ENCODE measurements around the genes SNAPC1 and SGPP1.

DNA sequence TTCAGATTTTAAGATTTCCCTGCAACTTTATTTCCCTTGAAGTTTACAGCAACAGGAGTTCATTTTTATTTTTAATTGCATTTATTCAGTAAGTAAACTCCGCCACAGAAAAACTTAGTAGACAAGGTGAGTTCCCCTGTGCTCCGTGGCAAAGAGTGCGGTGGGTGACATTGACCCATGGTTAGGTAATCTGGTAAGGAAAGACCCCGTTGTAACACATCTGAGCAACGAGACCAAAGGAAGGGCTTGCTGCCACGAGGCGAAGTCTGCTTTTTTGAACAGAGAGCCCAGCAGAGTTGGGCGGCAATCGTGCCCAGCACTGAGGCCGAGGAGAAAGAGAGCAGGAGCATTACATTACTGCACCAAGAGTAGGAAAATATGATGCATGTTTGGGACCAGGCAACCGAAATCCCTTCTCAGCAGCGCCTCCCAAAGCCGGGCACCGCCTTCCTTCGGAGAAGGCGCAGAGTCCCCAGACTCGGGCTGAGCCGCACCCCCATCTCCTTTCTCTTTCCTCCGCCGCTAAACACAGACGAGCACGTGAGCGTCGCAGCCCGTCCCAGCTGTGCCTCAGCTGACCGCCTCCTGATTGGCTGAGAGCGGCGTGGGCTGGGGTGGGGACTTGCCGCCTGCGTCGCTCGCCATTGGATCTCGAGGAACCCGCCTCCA is 472 bp upstream of the HIF1A start:
- PRO-cap, 2 experiments = peak in 2 of 2 experiments; most common minus-strand start position 498 of the sequence (in 1)
- RAMPAGE, long total RNA, 5 experiments = start-site peak on the minus strand in 1 of 5 experiments, centred at position 507 of the sequence, 6 reads per replicate

DNA sequence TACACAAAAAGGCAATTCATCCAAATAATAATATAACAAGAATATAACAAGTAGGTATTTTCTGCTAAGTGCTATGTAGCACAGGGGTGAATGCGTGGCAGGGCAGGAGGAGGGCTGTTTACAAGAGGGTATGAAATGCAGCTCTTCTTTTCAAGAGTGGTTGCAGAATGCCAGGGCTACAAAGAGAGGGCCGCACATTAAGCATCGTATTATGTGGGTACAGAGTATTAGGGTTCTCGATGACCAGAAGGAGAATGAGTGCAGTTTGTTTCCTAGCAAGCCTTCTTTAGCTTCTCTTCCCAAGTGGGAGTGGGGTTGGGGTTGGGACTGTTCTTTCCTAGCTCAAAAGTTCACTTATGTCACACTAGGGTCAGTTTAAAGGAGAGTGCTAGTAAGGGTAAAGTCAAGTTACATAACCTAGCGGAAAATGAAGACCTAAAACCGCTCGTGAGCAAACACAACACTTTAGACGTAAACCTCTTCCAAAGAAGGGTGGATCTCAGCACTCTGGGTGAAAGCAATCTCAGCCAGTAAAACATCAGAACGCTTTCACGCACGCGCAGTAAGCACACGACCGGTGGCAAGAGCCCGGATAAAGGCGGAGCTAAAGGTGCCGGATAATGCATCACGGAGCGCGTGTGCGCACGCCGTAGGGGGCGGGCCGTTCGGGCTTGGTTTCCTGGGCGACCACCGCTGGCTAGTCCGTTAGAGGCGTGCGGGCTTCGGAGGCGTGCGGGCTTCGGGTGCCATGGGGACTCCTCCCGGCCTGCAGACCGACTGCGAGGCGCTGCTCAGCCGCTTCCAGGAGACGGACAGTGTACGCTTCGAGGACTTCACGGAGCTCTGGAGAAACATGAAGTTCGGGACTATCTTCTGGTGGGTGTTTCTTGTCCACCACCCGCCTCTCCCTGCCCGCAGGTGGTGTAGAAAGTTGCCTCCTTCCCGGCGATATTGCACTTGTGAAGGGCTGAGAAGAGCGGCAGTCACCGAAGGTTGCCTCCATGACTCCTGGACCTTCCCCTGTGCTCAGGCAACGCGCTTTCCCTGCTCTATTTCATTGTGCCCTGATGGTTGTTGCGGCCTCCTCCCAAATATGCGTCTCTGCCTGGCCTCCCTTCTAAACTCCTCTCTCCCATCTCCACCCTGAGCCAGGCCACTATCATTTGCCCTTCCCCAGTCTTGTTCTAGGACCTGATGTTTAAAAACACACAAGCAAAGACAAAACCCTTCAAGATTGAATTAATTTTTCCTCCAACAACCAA is at the start of gene SNAPC1:
Gene SNAPC1, plus strand, starts transcription at position 708 of the 1,262 bp plus-strand sequence.
- PRO-cap, 2 experiments = peak in 2 of 2 experiments; most common plus-strand start position 708 of the sequence (in 2); most common minus-strand start position 537 of the sequence (in 2)
- RAMPAGE, long total RNA, 5 experiments = start-site peak on the plus strand in 4 of 5 experiments, centred at positions 677 to 709 of the sequence, 113 to 419 reads per replicate

- PRO-cap, 2 experiments = no peak in any of the 2 experiments
- RAMPAGE, long total RNA, 5 experiments = no peak in any of the 5 experiments
Measured at GRCh38 chr14:63205332-63205675, 1.1 kb downstream of the RHOJ start.

- PRO-cap, 2 experiments = no peak in any of the 2 experiments
- RAMPAGE, long total RNA, 5 experiments = no peak in any of the 5 experiments
Measured at GRCh38 chr14:63434336-63435078, 108.7 kb downstream of the PPP2R5E start.

- PRO-cap, 2 experiments = peak in 2 of 2 experiments; most common plus-strand start chr14:63542576 (in 1); most common minus-strand start chr14:63542487 (in 1)
- RAMPAGE, long total RNA, 5 experiments = start-site peak on the minus strand in 1 of 5 experiments, at chr14:63542122-63542832 at its widest, 23 reads per replicate
Measured at GRCh38 chr14:63542378-63542844, 766 bp downstream of the PPP2R5E start.

DNA sequence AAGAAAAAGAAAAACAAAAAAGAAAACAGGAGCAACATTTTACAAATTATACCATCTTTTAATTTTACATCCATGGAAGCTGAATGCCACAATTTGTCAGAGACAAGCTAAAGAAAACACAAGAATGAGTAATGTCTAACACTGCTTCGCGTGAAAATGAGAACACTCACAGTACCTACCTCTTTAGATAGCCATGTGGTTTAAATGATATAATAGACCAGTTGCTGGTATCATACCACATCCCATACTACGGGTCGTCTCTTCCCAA is 617 bp downstream of the WDR89 start:
- PRO-cap, 2 experiments = no peak in any of the 2 experiments
- RAMPAGE, long total RNA, 5 experiments = no peak in any of the 5 experiments

DNA sequence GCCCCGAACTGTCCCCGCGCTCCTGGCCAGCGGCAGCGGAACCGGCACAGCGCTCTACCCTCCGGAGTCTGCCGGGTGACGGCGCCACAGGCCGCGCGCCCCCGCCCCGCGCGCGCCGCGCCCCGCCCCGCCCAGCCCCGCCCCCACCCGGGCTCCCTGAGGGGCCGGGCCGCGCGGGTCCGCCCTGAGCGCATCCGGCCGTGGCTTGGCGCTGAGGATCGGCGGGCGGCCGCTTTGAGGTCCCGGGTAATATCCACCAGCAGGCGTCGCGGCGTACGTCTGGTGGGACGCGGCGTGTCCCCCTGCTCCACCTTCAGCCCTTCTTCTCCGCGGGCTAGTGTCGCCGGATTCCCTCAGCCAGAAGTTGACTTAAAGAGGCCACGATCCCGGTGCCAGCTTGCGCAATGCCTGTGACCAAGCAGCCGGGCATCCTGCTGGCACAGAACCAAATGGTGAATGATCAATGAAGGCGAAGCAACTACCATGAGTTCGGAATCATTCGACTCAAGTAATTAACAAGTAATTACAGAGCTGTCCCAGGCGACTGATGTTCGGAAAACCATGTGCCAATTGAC is at the start of gene SGPP1:
Gene SGPP1, minus strand, starts transcription at position 80 of the 575 bp plus-strand sequence.
- PRO-cap, 2 experiments = peak in 2 of 2 experiments; most common plus-strand start position 187 of the sequence (in 1); most common minus-strand start position 70 of the sequence (in 2)
- RAMPAGE, long total RNA, 5 experiments = start-site peak on the minus strand in 1 of 5 experiments, centred at position 59 of the sequence, 84 reads per replicate

DNA sequence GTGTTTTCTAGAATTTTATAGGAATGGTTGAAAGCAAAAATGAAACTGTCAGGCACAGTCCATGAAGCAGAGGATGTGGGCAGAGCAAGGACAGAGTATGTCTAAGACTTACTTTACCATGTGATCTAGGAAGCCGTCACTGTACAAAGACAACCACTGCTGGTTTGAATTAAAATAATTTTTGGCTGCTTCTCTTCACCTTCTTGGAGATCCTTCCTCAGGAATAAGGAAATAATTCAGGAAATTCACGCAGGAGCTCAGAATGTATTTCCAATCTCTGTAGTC is 31.6 kb upstream of the SGPP1 start:
- PRO-cap, 2 experiments = peak in 1 of 2 experiments; most common plus-strand start position 57 of the sequence (in 1)
- RAMPAGE, long total RNA, 5 experiments = no peak in any of the 5 experiments

GRCh38 chr14:63893505-63894057 is 40.8 kb downstream of the SYNE2 start:
- PRO-cap, 2 experiments = peak in 1 of 2 experiments; most common plus-strand start chr14:63893906 (in 1); most common minus-strand start chr14:63893796 (in 1)
- RAMPAGE, long total RNA, 5 experiments = no peak in any of the 5 experiments

DNA sequence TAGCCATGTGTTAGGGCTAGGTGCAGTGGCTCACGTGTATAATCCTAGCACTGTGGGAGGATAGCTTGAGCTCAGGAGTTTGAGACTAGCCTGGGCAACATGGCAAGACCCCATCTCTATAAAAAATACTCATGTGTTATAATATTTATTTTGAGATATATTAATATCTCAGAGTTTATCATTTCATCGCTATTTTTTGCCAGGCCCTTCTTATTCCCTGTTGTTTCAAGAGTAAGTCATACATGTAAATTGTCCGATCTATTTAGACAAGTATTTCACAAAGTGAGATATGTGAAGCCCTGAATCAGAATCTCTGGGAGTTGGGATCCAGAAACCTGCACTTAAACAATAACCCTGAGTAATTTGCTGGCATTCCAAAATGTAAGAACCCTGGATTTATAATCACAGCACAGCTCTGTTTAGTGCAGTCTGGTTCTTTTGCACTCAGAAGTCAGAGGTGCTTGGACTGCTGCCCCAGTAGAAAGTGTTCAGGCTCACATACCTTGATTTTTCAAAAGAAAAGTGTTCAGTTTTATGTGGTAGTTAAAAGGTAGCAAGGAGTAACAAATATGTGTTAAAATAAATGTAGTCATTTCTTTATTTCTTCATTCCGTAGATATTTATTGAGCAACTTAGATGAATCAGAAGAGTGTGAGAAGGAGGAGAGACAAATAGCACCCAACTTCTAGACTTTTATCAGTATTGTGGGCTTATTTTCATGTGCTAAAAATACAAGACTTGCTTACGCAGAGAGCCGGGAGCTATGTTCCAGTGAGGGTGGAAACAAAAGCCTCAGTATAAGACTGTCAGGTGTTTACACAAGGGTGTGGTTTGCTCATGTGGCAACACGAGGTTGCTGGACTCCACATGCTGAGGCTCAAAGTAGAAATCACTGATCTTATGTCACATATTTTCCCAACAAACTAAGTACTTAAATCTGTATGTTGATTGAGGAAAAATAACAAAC is 70.0 kb downstream of the SYNE2 start:
- PRO-cap, 2 experiments = peak in 2 of 2 experiments; most common plus-strand start position 422 of the sequence (in 1); most common minus-strand start position 471 of the sequence (in 1)
- RAMPAGE, long total RNA, 5 experiments = no peak in any of the 5 experiments

DNA sequence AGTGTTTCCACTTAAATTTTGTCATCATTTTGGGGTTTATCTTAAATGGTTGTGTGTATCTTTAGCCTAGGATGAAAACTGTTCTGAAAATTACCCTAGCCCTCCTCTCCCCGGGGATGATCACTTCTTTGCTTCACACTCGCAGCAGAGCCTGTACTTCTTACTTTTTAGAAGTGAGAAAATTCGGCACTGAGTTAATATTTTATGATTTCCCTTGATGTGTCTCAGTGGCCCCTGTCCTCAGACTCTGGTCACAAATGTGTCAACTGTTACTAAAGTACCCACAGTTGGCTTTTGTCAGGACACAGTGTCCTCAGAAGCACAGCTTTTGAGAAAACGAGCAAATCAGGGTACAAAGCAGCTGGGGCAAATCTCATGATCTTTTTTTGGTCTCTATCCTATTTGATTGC is 142.4 kb downstream of the SYNE2 start:
- PRO-cap, 2 experiments = no peak in any of the 2 experiments
- RAMPAGE, long total RNA, 5 experiments = no peak in any of the 5 experiments

DNA sequence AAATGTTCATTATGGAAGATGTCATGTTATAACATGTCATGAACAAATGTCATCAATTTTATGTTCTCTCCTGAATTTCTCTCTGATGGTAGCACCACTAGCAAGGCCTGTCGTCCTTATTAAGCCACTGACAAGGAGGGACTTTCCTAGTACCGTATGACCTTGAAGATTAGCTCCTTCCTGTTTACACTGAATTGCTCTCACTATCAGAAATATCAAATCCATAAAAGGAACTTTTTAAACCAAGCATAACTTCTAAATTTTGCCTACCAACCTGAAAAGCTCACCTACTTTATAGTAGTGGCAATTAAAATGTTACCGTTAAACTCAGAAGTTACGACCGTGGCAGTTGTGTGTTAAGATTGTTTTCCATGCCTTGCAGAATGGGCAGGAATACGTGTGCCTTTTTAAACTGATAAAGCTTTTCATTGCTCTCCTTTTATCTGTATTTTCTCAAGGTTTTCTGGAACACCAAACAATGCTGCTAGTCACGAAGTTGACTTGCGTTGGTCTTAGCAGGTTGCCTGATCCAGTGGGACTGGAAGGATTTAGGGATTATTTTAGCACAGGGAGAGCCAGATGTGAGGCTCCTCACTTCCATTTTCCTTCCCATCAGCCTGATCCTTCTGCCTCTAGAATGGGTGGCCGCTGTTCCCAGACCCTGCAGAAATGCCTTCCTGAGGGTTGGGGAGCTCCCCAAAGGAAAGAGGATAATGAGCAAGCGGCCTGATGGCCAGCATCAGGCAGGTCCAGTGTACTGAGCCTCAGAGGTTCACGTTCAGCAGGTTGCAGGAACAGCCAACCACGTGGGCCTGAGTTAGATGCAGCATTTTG is 98.7 kb downstream of the ESR2 start:
- PRO-cap, 2 experiments = no peak in any of the 2 experiments
- RAMPAGE, long total RNA, 5 experiments = no peak in any of the 5 experiments

- PRO-cap, 2 experiments = no peak in any of the 2 experiments
- RAMPAGE, long total RNA, 5 experiments = no peak in any of the 5 experiments
Measured at GRCh38 chr14:64215990-64216700, 78.0 kb downstream of the ESR2 start.

- PRO-cap, 2 experiments = no peak in any of the 2 experiments
- RAMPAGE, long total RNA, 5 experiments = no peak in any of the 5 experiments
Measured at GRCh38 chr14:64232187-64233318, 61.6 kb downstream of the ESR2 start.

DNA sequence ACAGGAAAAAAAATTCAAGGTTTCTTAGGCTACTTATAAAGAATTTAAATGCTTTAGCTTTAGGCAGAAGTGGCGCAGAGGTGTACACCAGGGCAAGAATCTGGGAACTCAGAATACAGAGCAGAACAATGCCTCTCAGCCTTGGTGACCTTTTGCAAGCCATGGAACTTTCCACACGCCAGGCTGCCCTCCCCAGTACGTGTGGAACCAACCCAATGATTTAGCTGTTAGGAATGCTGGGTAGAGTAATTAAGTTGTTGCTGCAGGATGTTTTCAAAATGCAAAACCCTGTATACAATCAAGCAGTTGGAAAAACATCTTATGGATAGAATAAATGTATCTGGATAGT is 19.3 kb downstream of the PPP1R36 start:
- PRO-cap, 2 experiments = peak in 1 of 2 experiments; most common plus-strand start position 218 of the sequence (in 1); most common minus-strand start position 102 of the sequence (in 1)
- RAMPAGE, long total RNA, 5 experiments = no peak in any of the 5 experiments

DNA sequence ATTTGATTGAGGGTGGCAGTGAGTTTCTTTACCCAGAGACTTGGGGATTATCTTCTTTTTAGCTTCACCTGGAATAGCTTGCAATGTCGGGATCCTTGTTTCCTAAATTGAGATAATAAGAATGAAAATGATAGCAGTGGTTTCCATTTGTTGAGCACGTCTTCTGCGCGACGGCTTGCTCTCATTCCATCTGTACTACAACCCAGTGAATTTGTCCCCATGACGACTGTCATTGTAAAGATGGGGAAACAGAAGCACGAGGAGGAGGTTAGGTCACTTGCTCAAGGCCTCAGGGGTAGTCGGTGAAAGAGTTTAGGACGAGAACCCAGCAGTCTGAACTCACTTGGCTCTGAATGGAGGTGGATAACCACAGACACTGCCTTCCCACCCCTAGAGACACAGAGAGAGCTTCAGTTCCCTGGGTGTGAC is 31.0 kb upstream of the PLEKHG3 start:
- PRO-cap, 2 experiments = no peak in any of the 2 experiments
- RAMPAGE, long total RNA, 5 experiments = no peak in any of the 5 experiments

DNA sequence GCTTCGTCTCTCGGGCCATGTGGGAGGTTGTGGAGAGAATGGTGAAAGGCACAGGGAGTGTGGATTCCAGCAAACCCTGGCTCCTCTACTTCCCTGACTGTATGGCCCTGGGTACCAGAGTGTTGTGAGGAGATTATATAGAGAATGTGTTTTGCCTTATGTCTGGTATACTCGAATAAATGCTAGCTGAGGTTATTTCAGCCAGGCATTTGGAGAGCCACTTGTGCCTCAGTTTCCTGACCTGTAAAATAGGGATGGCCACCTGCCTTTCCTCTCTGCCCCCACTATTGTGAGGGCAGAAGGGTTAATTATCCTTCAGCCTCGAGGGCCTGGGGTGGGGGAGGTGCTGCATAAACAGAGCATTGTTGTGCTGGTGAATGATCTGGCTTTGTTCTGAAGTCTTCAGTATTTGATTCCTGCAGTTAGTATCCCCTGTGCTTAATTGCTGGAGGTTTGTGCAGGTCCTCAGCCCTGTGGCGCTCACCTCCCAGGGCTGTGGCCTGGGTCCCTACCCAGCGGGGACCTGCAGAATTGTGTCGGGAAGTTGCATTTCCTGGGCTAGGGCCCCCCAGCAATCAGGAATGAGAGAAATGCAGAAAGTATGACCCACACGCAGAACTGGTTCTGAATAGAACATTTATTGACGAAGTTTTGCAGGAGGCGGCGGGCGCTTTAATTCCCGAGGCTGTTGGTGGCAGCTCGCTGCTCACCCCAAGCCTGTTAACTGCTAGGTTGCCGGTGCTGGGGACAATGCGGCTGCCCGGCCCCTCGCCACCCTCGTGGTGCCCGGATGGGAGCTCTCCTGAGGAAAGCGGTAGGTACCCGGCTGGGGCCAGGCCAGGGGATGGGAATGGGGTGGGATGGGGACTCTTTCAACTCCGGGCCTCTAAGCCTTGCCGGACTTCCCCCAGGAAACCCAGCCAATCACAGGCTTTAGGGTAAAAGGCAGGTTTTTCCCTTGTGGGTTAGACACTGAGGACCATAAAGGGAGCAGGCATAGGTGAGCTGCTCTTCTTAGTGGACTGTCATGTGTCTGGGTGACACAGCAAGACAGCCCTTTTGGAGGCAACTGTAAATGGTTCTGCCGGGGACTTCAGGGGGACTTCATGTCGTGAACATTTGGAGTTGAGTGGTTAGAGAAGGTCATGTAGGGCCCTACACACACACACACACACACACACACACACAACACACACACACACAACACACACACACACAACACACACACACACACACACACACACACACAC is 11.5 kb downstream of the PLEKHG3 start:
- PRO-cap, 2 experiments = peak in 2 of 2 experiments; most common plus-strand start position 640 of the sequence (in 2)
- RAMPAGE, long total RNA, 5 experiments = no peak in any of the 5 experiments

GRCh38 chr14:64730441-64731346 is 26.5 kb downstream of the PLEKHG3 start:
- PRO-cap, 2 experiments = no peak in any of the 2 experiments
- RAMPAGE, long total RNA, 5 experiments = no peak in any of the 5 experiments

DNA sequence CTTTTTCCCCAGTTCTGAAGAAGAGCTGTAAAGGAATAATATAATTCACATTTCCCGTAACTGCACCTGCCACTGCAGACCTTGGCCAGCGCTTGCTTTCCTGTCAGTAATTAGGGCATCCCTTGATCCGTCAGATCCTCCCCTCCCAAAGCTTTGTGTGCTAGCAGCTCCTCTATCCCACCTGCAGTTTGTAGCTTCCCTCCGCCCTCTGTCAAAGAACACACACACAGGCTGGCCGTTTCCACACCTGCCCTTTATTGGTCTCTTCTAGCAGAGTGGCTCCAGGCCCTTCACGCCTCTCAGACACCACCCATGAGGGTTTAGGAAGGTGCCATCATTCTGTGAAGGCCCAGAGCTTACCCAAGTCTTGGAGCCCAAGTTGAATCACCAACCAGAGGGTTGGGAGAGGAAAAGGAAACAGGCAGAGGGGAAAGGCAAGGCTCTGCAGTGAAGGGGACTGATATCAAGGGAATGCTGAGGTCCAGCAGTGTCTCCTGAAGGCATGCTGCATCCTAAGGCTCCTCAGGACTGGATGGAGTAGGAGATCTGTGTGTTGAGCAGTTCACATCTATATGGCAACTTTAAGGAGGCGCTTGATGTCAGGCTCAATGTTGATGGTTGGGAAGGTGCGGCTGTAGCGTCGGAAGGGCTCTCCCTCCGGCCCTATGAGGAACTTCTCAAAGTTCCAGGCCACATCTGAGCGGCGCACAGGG is 3.5 kb downstream of the GPX2 start:
- PRO-cap, 2 experiments = no peak in any of the 2 experiments
- RAMPAGE, long total RNA, 5 experiments = no peak in any of the 5 experiments

- PRO-cap, 2 experiments = peak in 1 of 2 experiments; most common plus-strand start chr14:64967086 (in 1)
- RAMPAGE, long total RNA, 5 experiments = no peak in any of the 5 experiments
Measured at GRCh38 chr14:64966755-64967371, 5.3 kb downstream of the RAB15 start.

Data from thyroid gland (tissue), 7 donors.